ENCODE measurements around a stretch of chr1.

- RRBS = no CpG with 5 or more reads among the region's 3 CpGs
These were observed 1.9 kb downstream of the RGL1 start for GRCh38 chr1:183806731-183807281.

GRCh38 chr1:183807282-183808252, 2.6 kb downstream of the RGL1 start:
- RRBS = no CpG with 5 or more reads among the region's 7 CpGs

- RRBS = no CpG with 5 or more reads among the region's 10 CpGs
These were observed 72.3 kb downstream of the RGL1 start for GRCh38 chr1:183876991-183877750.

DNA sequence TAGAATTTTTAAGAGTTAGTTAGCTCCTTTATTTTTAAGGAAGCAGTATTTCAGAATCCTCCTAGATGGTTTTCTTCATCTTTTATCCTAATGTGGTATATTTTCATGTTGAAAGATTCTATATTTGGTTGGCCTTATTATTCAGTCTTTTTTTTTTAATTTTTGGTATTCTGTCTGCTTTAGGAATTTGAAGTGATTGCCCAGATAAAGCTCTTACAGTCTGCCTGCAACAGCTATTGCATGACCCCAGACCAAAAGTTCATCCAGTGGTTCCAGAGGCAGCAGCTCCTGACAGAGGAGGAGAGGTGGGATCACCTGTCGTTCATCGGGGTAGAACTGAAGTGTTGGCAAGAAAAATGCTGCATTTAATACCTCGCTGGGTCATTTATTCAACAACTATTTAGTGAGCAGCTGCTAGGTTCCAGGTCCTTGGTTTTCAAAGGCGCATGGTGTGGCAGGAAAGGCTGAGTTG, 99.8 kb downstream of the RGL1 start:
- RRBS = no CpG with 5 or more reads among the region's 4 CpGs

- RRBS = no CpG with 5 or more reads among the region's 6 CpGs
These were observed 161.4 kb downstream of the TSEN15 start for GRCh38 chr1:184212839-184213364.

DNA sequence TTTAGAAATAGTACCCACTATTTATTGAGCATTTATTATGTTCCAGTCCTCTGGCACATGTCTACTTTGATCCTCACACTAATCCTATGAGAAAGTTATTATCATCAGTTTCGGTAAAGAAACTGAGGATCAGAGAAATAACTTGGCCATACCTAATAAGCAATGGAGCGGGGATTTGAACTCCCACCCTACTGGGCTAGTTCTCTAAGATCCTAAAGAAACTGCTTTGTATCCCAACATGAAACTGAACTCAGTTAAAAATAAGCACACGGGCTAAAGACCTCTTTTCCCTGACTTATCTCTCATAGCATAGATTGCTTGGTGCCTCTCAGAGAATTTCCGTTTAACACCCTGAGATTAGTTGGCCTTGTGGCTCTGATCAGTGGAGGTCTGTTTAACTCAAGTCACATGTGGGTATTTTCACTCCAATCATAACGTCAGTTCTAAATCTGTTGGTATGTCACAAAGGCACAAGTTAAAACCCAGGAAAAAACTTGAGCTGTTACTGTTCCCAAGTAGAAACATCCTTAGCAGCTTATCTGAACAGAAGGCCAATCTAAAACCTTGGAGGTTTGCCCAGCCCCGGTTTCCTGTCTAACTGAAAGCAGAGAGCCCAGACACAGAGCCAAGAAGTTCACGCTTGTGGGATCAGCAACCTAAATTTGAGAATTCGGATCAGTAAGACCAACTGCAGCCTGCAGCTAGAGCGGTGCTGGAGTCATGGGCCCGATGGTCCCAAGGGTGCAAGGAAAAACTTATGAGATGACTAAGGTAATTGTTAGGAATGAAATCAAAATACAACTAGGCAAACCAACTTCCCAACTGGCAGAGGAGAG, 90.4 kb upstream of the C1orf21 start:
- RRBS = no CpG with 5 or more reads among the region's 10 CpGs

GRCh38 chr1:184366965-184367325, 19.9 kb upstream of the C1orf21 start:
- RRBS = no CpG with 5 or more reads among the region's 10 CpGs

GRCh38 chr1:184503852-184504434, 117.1 kb downstream of the C1orf21 start:
- RRBS = no CpG with 5 or more reads among the region's 10 CpGs

GRCh38 chr1:184510183-184510767, 123.4 kb downstream of the C1orf21 start:
- RRBS = no CpG with 5 or more reads among the region's 4 CpGs

DNA sequence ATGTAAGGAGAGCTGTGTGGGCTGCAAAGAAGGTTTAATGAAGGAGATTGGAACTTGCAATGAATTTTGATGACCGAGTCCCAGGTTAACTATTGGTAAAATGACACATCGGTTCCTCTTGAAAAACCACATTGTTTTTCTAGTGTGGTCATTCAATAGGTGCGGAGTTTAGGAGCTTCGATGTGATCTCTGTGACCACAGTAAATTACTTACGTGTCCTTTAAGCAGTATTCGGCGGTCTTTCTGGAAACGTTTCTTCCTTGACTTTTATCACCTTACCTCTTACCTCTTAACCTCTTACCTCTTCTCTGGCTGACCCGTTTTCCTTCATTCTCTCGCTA, 1.0 kb upstream of the EDEM3 start:
- RRBS = no CpG with 5 or more reads among the region's 10 CpGs

- RRBS = no CpG with 5 or more reads among the region's 4 CpGs
These were observed 91.3 kb downstream of the NIBAN1 start for GRCh38 chr1:184883014-184883442.

DNA sequence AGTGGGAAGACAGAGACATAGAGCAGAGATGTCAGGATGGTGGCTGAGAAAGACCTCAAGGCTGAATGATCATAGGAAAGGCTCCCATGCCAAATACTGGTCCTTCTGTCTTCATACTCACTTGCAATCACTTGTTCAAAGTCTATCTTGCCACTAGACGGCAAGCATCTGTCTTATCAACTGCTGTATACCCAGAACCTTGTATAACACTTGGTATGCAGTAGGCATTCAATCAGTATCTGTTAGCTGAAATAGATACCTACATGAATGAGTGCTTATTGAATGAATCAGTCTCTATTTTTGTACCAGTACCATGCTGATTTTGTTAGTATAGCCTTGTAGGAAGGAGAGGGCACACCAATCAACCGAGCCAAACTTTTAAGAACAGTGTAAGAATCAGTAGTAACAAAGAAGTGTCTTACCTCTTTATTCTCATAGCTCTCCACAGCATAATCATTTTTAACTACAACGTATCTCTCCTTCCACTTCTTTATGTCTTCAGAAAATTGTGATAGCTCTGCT, 80.6 kb downstream of the NIBAN1 start:
- RRBS = no CpG with 5 or more reads among the region's 3 CpGs

- RRBS = no CpG with 5 or more reads among the region's 3 CpGs
These were observed 69.2 kb downstream of the NIBAN1 start for GRCh38 chr1:184905015-184905645.

GRCh38 chr1:184958785-184959446, 15.4 kb downstream of the NIBAN1 start:
- RRBS = no CpG with 5 or more reads among the region's 5 CpGs

- RRBS = no CpG with 5 or more reads among the region's 4 CpGs
These were observed 35.8 kb downstream of the IVNS1ABP start for GRCh38 chr1:185281074-185281869.

GRCh38 chr1:185305288-185305935, 11.6 kb downstream of the IVNS1ABP start:
- RRBS = no CpG with 5 or more reads among the region's 4 CpGs

- RRBS = no CpG with 5 or more reads among the region's 2 CpGs
These were observed 55.3 kb upstream of the HMCN1 start for GRCh38 chr1:185678894-185679365.

GRCh38 chr1:185934684-185935174, 200.5 kb downstream of the HMCN1 start:
- RRBS = no CpG with 5 or more reads among the region's 3 CpGs

DNA sequence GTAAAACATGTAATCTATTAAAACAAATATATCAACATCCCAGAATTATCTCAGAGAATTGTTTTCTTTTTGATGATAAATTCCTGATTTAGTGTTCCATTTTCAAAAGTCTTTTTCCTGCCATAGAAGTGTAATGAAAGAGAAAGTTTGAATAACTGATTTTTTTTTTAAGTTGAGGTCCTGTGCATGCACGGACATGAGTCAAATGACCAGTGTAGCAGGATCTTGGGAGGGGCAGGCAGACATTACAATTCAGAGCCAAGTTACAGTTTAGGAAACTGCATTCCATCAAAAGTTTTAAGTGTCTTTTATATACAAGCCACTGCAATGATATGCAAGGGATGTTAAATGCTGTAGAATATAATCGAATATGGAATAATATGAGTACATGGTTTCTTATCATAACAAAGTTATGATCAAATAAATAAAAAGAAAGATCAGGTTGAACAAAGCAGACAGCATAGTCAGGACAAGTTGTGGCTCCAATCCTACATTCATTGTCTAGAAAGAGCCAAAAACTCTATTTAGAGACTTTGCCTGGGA, 227.5 kb downstream of the HMCN1 start:
- RRBS = no CpG with 5 or more reads among the region's 2 CpGs

DNA sequence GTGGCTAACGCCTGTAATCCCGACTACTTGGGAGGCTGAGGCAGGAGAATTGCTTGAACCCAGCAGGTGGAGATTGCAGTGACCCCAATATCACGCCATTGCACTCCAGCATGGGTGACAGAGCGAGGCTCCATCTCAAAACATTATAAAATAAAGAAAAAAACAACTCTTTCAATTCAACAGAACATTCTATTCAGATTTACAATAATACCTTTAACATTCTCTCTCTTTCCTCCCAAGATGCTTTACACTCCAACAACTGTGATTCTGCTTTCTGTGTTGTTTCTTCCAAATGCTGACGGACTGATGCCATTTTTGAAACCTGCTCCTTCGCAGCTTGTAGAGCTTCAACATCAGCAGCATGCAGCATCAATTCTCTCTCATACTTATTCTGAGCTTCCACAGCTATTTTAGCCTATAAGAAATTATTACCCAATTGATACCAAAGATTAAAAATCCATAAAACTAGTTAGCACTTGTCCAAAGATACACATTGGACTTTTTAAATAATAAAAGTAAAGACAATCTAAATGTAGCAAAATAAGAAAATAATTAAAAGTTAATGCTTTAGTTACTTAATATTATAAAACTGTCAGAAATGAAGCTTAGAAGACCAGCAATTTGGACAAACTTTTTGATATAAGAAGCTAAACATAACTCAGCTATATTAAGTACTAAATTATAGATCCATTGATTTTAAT, 30.7 kb downstream of the TPR start:
- RRBS = no CpG with 5 or more reads among the region's 6 CpGs

All from CMK (cell line).